Rectum (tissue), 1 donor: ENCODE results near the genes HERC4 and PBLD.

DNA sequence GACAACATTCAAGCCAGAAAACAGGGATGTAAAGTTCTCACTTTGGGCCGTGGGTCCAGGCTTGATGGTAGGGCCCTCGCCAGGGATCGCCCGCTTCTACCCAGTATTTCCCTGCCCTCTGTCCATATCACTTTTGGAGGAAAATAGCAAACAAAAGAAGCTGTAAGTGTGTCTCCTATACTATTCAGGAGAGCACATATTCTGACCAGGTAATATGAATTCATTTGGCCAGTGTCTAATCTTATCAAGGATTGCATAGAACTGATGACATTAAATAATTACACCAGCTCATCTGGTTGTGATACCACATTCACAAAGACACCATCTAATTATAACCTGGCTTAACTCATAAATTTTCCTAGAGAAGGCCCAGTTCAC is 704.9 kb upstream of the LRRTM3 start:
- PRO-cap = no peak

- PRO-cap = no peak
Measured at GRCh38 chr10:66322090-66322958, 603.5 kb upstream of the LRRTM3 start.

- PRO-cap = no peak
Measured at GRCh38 chr10:67665494-67665884, 30.5 kb downstream of the CTNNA3 start.

DNA sequence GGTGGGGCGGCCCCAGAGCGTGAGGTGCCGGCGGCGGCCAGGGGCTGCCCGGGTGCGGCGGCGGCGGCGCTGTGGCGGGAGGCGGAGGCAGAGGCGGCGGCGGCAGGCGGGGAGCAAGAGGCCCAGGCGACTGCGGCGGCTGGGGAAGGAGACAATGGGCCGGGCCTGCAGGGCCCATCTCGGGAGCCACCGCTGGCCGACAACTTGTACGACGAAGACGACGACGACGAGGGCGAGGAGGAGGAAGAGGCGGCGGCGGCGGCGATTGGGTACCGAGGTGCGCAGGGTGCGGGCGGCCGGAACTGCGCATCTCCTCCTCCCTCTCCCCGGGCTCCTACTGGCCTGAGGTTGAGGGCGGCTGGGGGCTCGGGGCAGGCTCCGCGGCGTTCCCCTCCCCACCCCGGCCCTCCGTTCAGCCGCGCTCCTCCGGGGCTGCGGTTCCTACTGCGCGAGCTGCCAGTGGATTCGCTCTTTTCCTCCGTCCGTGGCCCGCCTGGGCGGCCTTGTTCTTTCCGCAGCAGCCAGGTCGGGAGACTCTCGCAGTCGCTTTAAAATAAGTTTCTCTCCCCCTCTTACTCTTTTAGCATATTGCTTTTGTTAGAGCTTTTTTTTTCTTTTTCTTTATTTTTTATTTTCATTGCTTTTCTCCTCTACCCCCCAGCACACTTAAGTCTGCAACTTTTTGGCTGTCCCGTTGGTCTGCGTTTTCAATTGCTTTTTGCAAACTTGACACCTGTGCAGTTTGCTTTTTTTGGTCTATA is 599 bp downstream of the SIRT1 start:
- PRO-cap = bidirectional peak, plus-strand start at position 345 of the sequence, minus-strand start at position 336 of the sequence; bidirectional peak, plus-strand start at position 437 of the sequence, minus-strand start at position 486 of the sequence

DNA sequence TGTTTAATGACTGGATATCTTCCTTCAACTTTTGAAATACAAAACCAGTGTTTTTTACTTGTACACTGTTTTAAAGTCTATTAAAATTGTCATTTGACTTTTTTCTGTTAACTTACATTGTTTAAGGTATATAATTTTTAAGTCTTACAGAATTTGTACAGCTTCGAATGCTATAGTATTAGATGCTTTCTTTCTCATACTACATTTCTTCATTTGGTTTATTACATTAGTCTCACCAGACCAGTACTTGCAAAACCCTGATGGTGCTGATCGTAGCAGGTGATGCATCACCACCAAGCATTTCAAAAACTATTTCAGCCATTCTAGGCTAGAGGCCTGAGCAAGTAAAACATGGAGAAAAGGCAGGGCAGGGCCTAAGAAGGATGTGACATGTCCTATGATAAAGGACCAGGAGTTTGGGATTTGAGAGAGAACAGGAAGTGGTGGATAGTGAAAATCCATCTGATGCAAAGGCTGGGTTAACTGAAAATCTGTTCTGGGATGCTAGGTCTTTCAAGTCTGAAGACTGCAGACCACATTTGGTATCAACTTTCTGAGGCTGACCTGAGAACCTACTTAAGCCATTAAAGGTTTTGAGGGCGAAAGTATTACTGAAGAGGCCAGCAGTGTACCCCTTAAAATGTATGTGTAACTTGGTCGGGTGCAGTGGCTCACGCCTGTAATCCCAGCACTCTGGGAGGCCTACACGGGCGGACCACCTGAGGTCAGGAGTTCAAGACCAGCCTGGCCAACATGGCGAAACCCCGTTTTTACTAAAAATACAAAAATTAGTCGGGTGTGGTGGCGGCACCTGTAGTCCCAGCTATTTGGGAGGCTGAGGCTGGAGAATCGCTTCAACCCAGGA is 34.1 kb downstream of the SIRT1 start:
- PRO-cap = no peak

DNA sequence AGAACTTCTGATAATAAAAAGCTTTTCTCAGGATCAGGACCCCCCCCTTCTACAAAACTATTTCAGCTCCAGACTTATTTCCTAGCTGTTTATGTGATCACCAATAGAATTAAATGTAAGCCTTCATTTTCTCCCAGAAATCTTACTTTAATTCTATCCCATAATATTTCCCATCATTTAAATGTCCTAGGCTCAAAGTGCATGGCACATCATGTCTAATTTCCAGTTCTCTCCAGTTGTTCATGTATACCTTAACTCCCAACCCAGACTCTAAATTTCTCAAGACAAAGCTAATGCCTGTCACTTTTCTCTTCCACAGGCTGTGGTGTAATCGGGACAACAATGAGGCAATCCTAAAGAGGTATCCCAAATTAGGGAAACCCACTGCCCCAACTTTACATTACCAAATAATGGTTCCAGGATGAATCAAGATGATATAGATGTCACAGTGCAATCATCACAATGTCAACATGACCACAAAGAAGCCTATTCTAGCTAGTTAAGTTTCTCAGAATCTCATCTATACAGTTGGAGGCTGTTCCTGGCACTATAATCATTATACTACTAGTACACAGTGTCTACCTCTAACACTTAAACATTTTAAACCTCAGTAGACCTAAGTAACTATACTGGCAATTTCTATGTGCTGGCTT is 4.2 kb downstream of the HERC4 start:
- PRO-cap = no peak

DNA sequence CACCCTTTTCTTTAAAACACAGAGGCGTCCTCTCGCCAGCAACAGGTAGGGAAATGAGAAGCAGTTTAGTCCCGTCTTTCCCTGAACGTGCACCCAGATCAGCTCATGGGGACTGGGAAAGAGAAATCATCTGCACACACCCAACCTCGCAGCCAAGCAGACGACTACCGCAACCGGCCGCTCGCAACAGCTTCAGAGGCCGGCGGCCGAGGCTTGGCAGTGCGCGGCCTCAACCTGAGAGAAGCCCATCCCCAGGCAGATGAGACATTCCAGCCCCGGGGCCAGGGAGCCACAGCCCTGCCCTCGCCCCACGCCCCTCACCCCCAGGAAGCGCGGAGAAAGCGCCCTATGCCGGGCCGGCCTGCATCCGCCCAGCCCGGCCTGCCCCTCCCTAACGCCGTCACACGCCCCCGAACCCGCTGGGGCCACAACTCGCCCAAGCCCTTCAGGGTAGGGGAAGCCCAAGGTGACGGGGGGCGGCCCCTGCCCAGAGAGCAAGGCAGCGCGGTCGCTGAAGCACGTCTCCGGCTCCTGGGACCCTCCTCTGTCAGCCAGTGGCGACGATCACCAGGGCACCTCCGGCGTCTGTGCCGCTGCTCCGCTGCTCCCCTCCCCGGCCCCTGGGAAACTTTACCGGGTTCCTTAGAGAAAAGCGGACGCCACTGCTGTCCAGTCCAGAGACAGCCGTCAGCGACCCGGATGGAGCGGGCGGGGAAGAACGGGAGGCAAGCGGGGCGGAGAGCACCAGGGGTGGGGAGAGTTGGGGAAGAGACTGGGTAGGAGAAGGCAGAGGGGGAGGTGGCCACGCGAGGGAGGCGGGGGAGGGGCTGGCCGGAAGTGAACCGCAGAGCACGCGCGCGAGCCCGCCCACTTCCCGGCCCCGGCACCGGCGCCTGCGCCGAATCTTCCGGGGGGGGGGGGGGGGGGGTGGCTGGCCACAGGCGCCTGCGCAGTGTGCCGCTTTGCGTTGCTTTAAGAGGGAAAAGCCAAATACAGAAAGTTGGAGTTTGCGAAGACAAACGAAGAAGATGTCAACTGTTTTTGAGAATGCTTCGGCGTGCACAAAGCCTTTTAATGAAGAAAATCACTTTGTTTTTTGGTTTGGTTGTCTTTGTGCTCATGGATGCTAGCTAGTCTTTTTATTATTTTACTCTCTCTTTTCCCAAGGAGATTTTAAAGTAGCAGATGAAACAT is at the start of gene HERC4:
TSS of gene HERC4 (minus strand) at position 774 of the 1,194 bp plus-strand sequence.
- PRO-cap = bidirectional peak, plus-strand start at position 467 of the sequence, minus-strand start at position 689 of the sequence

DNA sequence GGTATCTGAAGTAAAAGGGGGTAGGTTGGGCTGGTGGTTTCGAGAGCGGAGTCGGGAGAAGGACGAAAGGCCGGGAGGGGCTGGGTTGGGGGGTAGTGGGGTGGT is 204 bp downstream of the HNRNPH3 start:
- PRO-cap = no peak

DNA sequence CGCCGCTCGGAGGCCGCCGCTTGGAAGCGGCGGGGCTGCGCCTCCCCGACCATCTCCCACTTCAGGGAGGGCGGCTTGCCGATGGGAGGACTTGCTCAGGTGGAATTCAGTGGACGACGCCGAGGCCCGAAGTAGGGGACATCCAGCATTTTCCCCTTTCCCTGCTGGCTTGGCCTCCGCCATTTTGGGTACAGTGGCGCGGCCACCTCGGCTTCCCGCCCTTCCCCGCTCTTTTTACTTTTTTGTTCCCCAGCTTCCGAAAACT is 389 bp downstream of the HNRNPH3 start:
- PRO-cap = no peak

- PRO-cap = bidirectional peak, plus-strand start at chr10:68332715, minus-strand start at chr10:68332772; bidirectional peak, plus-strand start at chr10:68333028, minus-strand start at chr10:68332922; unidirectional peak, minus-strand start at chr10:68333087
Measured at GRCh38 chr10:68332586-68333632, at the start of gene PBLD. TSS of gene PBLD (minus strand) at chr10:68332928.

DNA sequence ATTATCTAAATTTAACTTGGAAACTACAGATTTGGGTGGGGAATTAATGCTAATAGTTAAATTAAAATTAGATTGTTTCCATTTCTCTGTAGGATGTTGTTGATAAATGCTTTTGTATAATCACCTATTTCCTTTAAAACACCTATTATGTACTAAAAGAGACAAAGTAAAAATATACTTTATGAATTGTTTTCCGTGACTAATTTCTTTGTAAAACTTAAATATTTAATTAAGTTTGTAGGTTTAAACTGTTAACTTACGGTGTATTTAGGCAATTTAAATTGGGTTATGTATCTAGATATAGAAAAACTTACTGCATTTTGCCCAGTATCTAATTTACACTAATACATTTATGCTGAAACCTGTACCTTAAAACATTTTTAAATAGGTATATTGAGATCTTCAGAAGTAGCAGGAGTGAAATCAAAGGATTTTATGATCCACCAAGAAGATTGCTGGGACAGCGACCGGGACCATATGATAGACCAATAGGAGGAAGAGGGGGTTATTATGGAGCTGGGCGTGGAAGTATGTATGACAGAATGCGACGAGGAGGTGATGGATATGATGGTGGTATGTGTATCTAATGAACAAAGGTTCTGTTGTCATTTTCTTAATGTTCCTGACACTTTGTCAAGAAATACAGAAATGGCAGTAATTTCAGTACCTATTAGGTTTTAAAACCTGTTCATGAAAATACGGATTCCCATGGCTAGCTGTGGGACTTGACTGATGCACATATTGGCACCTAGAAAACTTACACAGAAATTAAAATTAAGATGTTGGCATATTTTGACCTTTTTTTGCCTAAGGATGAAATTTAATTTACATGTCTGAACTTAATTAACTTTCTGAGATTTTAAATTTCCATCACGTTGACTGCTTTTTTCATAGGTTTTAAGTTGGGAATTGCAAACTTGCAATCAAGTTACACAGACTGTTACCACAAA is 5.7 kb upstream of the PBLD start:
- PRO-cap = no peak

DNA sequence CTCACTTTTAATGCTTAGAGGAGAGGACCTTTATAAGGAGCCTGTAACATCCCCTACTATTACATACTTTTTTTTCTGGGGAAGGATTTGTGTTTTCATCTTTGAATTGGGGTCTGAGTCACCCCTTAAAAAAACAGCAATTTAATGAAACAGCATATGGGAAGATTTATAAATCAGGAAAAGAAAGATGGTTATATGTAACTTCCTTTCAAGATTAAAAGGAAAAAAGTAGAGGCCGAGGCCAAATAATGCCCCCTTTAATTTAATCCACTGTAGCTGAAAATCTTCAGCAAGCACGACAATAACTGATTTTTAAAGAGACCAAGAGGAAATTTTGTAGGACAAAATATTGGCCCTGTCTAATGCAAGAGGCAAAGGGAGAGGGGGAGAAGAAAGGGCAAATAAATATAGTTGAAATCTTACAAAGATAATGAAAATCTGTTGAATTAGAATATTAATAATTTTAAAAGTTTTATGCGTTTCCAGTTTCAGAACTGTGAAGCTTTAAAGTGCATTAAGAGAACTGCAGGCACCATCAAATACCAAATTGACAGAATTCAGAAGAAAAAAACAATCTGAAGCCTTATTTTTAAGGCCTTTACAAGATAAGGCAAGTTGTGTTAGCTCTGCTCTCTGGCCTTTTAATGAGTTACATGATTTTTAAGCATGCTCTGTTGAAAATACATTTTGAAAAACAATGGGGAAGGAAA is 12.3 kb upstream of the PBLD start:
- PRO-cap = no peak

GRCh38 chr10:68599173-68599930 is 39.2 kb downstream of the TET1 start:
- PRO-cap = no peak

- PRO-cap = no peak
Measured at GRCh38 chr10:68903984-68904446, 2.9 kb downstream of the DDX50 start.

- PRO-cap = no peak
Measured at GRCh38 chr10:69101780-69102375, 14.0 kb downstream of the SRGN start.

DNA sequence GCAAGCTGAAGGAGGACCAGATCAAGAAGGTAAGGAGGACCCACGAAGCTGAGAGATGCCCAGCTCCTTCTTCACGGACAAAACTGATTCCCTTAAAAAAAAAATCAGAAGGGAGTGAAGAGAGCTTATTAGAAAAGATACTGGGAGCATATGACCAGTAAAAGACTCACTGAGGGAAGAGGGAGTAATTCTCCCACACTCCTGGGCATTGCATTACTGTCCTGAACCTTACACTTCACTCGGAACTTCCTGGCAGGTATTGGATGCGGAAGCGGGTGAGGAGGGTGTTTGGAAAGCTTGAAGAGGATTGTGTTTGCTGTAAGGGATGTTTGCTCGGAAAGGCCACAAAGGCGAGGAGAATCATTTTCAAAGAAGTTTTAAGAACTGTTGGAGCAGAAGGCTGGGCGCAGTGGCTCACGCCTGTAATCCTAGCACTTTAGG is 358 bp downstream of the HKDC1 start:
- PRO-cap = no peak

DNA sequence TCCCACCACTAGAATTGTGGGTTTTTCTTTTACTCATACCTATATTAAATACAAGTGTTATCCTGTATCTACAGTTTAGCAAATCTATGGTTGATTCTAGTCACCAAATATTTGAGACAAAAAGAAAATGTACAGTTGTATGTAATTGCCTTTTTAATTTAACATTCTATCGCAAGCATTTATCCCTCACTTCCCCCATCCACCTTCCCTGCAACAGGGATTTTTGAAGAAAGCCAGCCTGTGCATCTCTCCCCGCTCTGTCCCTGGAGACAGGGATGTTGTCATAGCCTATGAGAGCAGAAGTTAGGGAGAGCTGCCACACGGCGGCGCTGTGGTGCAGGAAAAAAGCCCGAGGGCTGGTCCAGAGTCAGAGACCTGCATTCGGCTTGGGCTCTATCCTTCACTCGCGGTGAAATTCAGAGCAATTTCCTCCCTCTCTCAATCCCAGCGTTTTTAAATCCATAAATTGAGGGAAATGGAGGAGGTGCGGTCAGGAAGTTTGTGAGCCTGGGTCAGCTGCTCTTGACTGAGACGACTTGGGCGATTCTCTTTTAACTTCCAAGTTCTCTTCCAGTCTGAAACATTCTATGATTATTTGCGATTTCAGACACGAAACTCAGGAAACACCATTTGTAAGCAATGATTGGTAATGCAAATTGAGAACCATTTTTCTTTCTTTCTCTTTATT is 17.4 kb downstream of the HKDC1 start:
- PRO-cap = no peak

DNA sequence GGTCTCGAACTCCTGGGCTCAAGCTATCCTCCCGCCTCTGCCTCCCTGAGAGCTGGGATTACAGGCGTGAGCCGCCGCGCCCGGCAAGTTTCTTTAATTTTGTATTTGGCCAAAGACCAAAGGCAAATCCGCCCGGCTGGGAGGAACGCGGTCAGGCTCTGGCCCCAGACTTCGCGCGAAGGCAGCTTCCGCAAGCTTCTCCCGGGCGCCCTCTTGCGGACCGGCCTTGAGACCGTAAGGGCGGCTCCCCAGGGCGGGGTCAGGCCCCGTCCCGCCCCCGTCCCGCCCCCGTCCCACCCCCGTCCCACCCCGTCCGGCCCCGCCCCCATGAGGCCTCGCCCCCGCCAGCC is 8.2 kb downstream of the TACR2 start:
- PRO-cap = bidirectional peak, plus-strand start outside the sequence, minus-strand start at position 160 of the sequence

DNA sequence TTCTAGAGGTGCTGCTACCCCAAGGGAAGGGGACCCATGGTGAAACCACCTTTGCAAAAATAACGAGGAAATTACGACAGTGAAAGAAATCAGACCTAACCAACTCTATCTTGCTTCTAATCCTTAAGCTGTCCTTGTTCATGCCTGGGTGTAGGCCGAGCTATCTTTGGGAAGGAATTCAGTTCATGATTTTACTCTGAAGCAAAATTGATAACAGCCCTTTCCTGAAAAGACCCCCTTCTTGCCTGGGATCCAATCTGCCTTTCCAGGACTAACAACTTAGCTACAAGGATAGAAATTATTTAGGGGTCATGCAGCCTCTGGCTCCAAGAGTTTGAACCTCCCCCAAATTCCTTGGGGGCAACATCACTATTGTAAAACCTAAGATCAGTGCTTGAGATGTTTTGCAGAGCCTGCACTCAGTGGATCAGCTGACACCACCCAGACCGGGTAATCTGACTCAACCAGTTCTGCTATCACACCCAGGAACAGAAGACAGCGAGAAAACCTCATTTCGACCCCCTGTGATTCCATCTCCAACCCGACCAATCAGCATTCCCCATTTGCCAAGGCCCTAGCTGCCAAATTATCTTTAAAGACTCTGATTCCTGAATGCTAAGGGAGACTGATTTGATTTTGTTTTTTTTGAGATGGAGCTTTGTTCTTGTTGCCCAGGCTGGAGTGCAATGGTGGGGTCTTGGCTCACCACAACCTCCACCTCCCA is 5.4 kb downstream of the TACR2 start:
- PRO-cap = unidirectional peak, plus-strand start at position 479 of the sequence

DNA sequence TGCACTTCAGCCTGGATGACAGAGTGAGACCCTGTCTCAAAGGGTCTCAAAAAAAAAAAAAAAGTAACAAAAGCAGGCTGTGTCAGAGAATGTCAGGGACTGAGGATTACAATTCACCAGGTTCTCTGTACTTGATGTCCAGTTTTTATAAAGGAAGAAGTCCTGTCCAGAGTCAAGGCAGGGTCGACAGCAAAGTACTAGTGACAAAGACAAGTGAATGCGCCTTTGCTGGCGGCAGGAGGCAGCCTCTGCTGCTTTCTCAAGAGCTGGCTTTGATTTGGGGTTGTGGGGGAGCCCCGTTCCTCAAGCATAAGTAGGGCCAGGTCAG is 25.2 kb downstream of the TSPAN15 start:
- PRO-cap = no peak